Epithelial cell of alveolus of lung (primary cell): ENCODE data around the genes PRKRA and CCDC141.

DNA sequence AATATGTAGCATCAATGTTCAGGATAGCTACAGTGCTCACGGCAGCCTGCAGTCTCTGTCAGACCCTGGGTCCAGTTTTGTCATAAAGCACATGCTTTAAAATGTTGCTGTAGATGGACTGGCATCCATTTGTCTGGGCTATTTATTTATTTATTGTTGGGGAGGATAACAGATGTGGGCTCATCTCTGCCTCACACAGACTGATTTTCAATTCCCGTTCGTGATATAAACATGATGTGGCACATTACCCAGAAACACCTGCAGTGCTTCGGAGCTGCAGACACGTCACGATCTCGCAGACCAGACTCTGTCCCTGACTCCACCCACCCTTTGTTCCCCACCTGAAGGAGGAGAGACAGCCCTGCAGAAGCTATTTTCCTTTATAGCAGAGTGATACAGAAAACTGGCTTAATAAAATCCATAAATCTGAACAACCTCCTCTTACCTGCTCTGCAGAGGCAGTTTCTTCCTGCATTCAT is 7.7 kb upstream of the TTC30A start:
- RAMPAGE, long total RNA = no peak
- RRBS = no CpG with 5 or more reads among the region's 7 CpGs

DNA sequence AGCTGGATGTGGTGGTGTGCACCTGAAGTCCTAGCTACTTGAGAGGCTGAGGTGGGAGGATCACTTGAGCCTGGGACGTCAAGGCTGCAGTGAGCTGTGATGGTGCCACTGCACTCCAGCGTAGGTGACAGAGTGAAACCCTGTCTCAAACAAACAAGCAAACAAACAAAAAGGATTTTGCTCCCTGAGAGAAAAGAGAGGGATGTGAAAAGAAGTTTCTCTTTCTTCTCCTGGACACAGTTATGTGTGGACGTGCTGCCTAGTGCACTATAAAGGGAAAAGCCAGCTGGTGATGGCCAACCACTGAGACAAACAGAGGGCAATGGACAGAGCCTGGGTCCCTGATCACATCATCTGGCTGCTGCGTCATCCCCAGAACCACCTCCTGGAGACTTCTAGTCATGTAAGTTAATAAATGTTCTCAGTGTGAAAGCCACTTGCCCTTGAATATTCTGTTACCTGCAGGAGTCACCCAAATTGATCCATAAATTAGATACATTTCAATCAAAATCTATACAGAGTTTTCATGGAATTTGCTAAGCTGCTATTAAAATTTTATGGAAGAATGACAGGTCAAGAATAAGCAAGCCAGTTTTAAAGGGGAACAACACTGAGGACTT is 184.9 kb downstream of the PDE11A start:
- RAMPAGE, long total RNA = no peak
- RRBS = no CpG with 5 or more reads among the region's 4 CpGs

GRCh38 chr2:178431516-178432173 is 19.3 kb downstream of the PRKRA start:
- RAMPAGE, long total RNA = no peak
- RRBS = no CpG with 5 or more reads among the region's 3 CpGs

DNA sequence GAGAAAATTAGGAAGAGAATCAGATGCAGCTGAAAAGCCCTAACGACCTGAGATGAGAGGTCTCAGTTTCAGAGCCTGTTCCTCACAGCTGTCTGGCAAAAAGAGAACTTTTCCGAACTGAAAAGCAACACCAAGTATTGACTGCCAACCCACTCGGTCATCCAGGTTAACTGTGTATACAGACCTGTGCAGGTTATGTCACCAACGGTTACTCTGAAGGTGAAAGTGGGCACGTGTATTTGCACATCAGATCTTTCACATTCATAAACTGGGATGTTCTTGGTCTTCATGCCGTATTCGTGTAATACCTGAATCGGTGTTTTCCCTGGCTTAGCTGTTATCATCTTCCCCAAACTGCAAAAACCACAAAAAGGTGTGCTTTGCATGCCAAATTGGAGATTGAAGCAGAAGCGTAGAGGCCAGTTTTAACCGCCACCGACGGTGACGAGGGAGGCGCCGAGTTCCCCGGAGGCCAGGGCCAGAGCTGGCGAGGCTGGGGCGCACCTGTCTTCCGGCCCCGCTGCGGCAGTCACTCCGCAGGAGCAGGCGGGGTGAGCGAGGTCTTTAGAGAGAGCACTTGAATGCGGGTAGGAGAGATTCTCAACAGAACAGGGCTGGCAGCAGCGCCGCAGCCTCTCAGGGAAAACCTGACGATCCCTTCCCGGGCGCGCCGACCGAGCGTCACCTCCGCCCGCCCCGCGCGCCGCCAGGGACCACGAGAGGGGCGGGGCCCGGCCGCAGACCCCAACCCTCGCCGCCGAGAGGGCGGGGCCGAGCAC is 728 bp downstream of the PRKRA start:
- RAMPAGE, long total RNA = no peak
- RRBS = 1% methylated on average over 24 of the region's 49 CpGs

DNA sequence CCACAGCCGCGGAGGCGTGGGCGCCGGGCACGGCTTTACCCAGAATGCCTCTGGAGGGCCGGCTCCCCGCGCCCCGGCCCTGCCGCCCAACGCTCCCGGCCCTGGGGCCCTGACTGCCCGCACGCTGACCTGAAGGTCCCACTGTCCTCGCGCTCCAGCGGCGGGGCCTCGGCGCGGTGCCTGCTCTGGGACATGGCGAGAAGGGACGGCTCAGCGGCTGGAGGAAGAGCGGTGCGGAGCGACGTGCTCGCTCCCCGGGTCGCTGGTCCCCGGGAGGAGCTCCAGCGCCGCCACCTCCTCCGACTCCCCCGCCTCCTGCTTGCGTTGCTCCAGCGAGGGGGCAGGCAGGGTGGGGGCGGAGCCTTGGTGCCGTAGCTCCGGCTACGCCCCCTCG is at the start of gene PRKRA:
Gene PRKRA (minus strand): TSS at position 339 of the 394 bp plus-strand sequence.
- RAMPAGE, long total RNA = start-site peak on the minus strand centred at position 294 of the sequence, 48 bp wide, 337 and 208 reads in 2 replicates
- RRBS = 1% methylated on average over 9 of the region's 44 CpGs

- RAMPAGE, long total RNA = no peak
- RRBS = no CpG with 5 or more reads among the region's 6 CpGs
Observed at GRCh38 chr2:178495476-178495911, 15.2 kb downstream of the PLEKHA3 start.

GRCh38 chr2:178530359-178531171 is 50.3 kb downstream of the PLEKHA3 start:
- RAMPAGE, long total RNA = no peak
- RRBS = no CpG with 5 or more reads among the region's 11 CpGs

DNA sequence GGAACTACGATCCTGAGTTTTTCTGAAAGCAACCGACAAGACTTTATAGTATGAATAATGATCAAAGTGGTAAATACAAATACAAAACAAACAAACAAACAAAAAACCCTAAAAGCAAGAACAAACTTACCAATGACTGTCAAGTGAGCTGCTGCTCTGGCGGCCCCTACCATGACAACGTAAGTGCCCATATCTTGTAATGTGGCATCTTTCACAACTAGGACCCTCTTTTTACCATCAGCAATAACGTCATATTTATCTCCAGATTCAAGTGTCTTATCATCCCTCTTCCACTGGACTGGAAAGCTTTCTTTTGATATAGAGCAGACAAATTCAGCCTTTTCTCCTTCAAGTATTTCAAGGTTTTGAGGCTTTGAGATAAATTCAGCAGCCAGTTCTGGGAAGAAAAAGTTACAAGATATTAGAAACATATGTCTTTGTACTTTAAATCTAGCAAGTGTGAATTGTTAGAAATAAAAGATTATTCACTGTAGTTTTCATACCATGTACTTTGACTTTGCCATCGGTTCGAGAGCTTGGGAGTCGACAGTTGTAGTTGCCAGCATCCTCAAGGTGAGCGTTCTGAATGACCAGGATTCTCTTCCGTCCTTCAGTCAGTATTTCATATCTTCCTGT is 140.8 kb downstream of the PLEKHA3 start:
- RAMPAGE, long total RNA = no peak
- RRBS = no CpG with 5 or more reads among the region's 10 CpGs

GRCh38 chr2:178715215-178716017 is 91.8 kb downstream of the TTN start:
- RAMPAGE, long total RNA = no peak
- RRBS = no CpG with 5 or more reads among the region's 8 CpGs

DNA sequence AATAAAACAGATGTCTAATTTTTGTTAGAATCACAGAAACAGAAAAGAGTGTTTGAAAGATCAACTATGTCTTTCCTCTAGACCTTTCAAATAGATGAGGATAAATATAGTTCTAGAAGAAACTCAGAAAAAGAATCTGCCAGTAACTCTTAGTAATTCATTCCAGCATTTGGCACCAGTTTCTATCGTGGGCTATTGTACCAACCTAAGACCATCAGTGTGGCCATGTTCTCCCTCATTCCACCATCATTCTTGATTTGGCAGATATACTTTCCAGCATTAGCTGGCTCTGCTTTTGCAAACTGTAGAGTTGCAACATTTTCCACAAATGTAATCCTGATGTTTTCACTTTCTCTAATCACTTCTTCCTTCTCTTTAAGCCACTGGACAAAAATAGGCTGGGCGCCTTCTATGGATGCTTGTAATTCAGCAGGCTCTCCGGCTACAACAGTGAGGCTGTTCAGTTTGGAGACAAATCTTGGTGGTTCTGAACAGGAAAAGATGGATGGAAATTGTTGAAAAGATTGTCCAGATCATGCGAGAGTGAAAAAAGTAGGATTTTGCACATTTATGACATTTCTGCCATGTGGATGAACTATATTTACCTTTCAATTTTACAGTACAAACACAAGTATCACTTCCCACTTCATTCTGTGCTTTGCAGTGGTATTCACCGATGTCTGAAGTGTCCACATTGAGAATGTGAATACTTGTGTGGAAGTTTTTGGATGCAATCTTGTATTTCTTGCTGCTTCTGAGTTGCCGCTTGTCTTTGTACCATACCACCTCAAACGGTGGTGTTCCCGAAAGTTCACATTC is 81.9 kb downstream of the TTN start:
- RAMPAGE, long total RNA = no peak
- RRBS = no CpG with 5 or more reads among the region's 8 CpGs

DNA sequence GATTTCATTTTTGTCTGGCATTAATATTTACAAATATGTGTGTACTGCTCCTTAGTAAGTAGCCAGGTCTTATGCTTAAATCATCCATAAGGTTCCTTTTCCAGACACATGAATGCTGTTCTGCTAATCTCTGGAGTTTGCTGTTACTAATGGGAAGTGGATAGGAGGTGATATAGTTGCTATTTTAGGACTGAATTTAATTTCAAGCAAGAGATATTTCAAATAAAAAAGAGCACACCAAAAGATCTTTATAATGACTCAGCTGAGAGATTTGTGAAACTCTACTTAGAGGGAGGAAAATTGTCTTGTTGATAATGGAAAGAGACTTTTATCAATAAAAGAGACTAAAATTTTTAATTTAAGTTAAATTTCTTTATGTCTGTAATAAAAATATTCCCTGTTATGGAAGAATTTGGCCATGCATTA is 880 bp upstream of the TTN start:
- RAMPAGE, long total RNA = no peak

GRCh38 chr2:179049001-179050406 is at the start of gene CCDC141:
TSS of gene CCDC141 (minus strand) at chr2:179050137.
- RAMPAGE, long total RNA = no peak
- RRBS = no CpG with 5 or more reads among the region's 16 CpGs

DNA sequence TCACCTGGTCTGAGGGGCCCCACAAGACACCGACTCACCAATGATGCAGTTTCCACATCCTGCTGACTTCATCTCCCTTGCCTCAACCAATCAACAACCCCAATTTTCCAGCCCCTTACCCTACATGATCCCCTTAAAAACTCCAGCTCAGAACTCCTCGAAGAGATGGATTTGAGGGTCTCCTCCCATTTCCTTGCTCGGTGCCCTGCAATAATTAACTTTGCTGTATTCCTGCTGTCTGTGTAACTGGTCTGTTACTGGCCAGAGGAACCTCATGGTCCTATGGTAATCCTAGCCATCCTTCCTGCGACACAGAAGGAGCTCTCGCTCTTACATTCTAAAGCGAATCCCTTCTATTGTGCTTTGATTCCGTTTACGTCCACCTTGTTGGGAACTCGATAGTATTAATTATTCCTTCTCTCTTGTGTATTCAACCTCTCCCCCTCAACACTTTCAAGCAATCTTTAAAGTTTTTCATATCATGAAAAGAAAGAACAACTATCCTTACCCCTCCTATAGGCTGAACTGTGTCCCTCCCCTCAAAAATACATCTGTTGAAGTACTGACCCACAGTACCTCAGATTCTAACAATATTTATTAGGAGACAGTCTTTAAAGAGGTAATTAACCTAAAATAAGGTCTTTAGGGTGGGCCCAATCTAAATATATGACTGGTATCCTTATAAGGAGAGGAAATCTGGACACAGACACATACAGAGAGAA is 89.9 kb upstream of the CCDC141 start:
- RAMPAGE, long total RNA = no peak
- RRBS = no CpG with 5 or more reads among the region's 9 CpGs

- RAMPAGE, long total RNA = no peak
- RRBS = no CpG with 5 or more reads among the region's 1 CpG
Observed at GRCh38 chr2:179238957-179239553, 25.6 kb downstream of the SESTD1 start.

DNA sequence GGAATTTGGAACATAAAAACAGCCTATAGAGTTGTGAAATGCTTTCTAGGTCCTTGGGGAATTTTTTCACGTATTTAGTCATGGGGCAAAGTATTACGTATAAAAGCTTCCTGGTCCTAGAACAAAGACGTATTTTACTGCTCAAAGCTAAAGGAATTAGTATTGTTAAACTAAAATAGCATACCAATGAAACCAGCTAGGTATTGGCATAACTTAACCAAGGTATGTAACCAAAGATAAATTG is 1.6 kb downstream of the SESTD1 start:
- RAMPAGE, long total RNA = no peak
- RRBS = no CpG with 5 or more reads among the region's 3 CpGs

GRCh38 chr2:179861726-179862332 is 417 bp upstream of the ZNF385B start:
- RAMPAGE, long total RNA = no peak
- RRBS = 3% methylated on average over 7 of the region's 19 CpGs

- RAMPAGE, long total RNA = no peak
- RRBS = no CpG with 5 or more reads among the region's 5 CpGs
Observed at GRCh38 chr2:180033748-180034744, 26.9 kb upstream of the CWC22 start.

DNA sequence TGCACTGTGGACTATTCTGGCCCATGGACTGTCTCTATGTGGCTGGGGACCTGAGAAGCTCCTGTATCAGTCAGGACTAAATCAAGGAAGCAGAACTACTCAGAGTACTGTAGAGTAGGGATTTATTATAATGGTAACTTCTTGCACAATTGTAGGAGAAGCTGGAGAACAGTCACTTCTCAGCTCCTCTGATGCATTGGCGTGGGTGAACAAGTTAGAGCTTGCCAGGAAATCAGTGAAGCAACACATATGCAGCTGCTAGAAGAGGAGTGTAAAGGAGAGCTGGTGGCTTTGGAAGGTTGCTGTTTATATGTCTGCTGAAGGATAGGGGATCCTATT is 215.5 kb upstream of the CWC22 start:
- RAMPAGE, long total RNA = no peak
- RRBS = no CpG with 5 or more reads among the region's 1 CpG

DNA sequence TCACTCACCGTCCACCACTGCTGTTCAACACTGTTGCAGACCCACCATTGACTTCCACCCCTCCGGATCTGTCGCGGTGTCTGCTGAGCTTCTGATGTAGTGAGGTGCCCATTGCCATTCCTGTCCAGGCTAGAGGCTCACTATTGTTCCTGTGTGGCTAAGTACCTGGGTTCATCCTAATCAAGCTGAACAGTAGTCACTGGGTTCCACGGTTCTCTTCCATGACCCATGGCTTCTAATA is 231.7 kb upstream of the CWC22 start:
- RAMPAGE, long total RNA = no peak
- RRBS = no CpG with 5 or more reads among the region's 5 CpGs

DNA sequence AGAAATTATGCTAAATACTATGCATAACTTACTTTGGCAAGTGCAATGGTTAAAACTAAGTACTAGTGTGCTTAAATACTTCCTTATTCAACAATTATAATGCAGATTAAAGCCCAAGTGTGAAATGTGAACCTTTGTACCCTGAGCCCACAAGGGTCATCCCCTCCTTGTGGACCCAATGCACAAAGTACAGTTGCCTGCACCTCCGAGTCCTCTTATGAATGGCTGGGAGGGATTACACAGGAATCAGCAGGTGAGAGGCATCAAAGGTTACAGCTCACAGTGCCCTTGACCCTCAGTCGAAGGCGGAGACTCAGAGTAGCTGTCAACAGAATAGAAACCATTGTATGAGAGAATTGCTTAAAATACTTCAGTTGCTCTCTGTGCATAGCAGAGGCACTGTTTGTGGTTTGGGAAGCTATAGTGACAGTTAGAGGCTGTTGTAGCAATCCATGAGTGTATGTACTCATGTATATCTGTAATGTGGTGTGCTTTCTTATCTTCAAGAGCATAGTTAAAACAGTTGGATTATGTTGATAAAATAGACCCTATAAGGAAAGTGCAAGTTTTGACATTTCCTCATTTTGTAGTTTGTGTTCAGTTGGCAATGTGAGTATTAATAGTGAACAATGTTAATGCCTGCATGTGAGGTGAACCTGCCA is 151.6 kb upstream of the ITGA4 start:
- RAMPAGE, long total RNA = no peak
- RRBS = no CpG with 5 or more reads among the region's 3 CpGs